SK-N-MC (cell line): ENCODE measurements around the gene COLEC11.

DNA sequence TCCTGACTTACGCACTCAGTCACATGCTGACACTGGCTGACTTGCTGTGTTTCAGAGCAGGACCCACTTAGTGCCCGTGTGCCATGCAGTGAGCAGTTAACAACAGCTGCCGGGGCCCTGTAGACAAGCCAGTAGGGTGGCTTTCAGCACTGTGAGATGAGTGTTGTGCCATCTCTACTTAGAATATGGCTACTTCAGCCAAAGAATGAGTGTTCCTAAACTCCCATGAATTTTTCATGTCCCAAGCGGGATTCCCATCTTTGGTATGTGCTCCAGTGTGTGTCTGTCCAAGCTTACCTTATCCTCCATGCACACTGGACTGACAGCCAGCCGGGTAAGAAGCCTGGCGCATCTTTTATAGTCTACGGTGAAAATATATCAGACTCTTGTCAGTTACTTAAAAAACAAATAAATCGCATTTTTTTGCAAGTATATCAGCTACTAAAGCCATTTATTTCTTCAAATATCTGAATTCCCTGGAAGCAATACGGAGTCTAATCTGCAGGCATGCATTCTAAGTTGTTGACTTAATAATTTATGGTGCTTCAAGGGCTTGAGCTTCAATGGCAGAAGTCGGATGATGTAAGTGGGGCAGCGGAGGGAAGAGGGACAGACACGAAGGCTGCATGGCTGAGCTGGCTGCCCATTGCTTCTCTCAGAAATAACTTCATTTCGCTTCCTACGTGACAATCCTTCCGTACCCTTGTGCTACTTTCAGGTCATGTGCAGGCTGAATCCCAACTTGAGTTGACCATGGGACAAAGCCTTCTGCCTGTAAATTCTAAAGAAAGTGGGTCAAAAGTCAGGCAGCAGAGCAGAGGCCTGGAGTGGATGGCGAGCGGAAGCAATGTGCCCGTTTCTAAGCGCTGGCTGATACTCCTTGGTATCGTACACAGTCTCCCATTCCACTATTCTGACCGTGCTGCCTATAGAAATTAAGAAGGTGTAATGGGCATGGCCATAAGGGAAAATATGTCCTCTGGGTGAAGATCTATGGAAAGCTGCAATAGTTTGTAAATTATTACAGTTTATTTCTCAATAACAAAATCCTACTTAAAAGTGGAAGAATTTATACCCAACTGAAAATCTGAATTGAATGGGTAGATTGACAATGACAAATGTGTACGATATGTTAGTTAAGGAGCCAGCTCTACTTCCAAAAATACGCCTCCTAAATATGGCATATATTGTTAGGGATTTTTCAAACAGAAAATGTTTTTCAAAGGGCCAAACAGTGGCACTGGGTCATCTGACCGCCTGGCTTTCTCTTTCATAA lies 4.6 kb downstream of the ALKAL2 start:
- RRBS, result no CpG with 5 or more reads among the region's 24 CpGs

GRCh38 chr2:557762-558496 lies 119.3 kb downstream of the TMEM18 start:
- RRBS, result no CpG with 5 or more reads among the region's 42 CpGs

GRCh38 chr2:675985-676599 lies 1.1 kb downstream of the TMEM18 start:
- RRBS, result no CpG with 5 or more reads among the region's 18 CpGs

DNA sequence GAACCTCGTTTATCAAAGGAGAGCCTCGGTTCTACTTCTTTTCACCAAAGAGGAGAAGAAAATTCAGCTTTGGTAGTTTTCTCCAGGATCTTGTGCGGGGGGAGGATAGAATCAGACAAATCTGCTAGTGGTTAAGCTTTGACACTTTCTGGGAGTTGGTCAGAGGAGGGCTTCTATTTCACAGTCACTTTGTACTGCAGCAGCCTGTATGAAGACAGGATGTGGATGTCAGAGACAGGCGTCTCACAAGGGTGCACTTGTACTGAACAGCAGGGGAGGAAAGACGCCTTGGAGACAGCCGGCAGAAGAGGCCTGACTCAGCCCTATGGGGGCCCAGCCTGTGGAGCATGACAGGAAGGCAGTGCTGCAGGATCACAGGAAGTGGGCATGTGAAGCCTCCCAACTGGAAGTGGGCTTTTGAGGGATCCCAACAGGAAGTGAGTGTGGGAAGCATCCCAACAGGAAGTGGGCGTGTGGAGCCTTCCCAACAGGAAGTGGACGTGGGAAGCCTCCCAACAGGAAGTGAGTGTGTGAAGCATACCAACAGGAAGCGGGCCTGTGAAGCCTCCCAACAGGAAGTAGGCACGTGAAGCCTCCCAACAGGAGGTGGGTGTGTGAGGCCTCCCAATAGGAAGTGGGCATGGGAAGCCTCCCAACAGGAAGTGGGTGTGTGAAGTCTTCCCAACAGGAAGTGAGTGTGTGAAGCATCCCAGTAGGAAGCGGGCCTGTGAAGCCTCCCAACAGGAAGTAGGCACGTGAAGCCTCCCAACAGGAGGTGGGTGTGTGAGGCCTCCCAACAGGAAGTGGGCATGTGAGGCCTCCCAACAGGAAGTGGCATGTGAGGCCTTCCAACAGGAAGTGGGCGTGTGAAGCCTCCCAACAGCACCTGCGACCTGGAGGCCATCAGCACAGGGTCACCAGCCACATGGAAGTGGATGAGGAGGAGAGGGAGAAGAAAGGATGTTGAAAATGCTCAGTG lies 212.3 kb downstream of the SNTG2 start:
- RRBS, result no CpG with 5 or more reads among the region's 14 CpGs

GRCh38 chr2:1572536-1573177 lies 159.4 kb downstream of the TPO start:
- RRBS, result no CpG with 5 or more reads among the region's 11 CpGs

GRCh38 chr2:1593904-1594204 lies 150.5 kb downstream of the PXDN start:
- RRBS, result no CpG with 5 or more reads among the region's 11 CpGs

DNA sequence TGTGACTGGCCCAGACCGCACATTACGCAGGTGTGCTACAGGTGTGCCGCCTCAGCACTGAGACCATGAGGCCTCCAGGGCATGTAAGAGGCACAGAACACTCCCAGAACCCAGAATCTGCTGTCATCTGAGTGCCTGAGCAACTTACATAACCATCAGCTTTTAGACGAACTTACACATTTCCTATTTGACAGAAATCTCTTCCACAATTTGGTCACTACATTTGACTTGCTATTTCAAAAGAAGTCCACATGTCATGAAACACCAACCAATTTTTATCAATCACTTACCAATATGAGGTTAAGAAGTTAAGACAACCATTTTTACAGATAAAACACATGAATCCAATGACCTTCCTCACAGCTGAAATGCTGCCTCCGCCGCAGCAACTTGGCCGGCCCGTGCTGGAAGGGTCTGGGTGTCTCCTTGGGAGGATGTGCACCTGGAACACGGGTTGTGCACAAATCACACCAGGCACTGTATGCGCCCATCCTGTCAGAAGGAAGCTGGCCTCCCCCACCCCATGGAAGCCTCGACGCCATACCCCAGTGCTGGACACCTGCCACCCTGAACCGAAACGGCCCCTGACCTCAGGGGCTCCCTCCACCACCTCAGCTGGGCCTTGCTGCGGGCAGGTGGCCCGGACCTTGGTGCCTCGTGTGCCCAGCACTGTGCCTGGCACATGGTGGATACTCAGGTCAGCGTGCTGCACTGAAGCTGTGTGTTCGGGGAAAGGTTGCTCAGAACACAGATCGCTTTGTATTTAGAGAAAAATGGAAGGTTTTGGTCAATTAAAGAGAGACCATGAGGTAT lies 111.9 kb downstream of the PXDN start:
- RRBS, result no CpG with 5 or more reads among the region's 20 CpGs

DNA sequence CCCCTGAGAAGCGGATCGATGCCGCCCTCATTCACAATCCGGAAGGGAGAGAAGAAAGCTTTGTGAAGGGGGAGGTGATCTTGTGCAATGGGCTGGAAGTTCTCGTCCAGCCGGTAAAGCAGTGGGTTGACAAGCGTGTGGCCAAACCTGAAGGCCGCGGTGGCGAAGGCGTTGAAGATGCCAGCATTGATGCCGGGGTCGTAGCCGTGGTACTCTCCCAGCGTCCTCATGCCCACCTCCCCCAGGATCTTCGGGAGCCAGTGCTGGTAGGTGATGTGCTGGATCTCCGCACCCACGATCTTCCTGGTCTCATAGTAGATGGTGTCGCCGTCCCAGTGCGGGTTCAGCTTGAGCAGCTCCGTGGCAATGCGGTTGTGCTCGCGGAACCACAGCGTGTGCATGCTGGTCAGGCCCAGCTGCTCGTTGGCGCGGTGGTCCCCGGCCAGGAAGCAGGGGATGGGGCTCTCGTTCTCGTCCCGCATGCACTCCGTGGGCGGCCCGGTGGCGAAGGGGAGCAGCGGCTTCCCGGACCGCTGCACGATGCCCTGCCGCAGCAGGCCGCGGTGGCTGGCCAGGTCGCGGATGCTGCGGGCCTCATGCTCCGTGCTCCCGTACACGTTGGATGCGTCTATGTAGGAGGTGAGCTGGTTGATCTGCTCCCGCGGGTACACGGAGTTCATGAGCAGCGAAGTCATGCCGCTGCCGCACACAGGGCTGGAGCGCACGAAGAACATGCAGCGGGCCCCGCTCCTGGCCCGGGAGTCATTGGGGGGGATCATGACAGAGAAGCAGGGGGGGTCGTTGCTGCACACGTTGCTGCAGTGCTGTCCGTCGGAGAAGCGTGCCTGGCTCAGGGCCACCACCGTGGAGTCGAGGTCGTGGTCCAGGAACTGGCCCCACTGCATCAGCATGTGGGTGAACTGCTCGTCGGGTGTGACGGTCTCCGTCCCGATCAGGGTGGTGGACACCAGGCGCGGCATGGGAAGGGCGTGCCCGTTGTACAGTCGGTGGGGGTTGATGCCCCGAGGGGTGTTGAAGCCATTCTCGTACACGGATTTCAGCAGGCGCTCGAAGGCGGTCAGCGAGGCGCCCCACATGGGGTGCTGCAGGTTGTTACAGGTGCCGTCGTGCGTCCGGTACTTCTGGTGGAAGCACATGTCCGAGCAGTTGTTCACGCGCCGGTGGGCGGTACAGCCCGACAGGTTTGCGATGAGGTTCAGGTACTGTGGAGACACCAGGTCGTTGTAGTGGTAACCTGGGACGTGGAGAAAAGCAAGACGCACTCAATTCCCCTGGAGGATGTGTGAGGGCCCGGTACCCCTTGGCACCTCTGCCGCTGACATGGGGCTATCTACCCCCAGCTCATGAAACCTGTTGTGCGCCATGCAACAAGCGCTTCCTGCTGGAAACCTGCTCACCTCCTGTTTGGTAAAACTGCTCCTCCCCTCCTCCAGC lies 95.4 kb downstream of the PXDN start:
- RRBS, result 91% methylated on average over 19 of the region's 106 CpGs

- RRBS, result 91% methylated on average over 5 of the region's 23 CpGs
Observed at GRCh38 chr2:1816052-1816786, 71.9 kb upstream of the PXDN start.

- RRBS, result no CpG with 5 or more reads among the region's 14 CpGs
Observed at GRCh38 chr2:2332985-2333509, 2.0 kb upstream of the MYT1L start.

DNA sequence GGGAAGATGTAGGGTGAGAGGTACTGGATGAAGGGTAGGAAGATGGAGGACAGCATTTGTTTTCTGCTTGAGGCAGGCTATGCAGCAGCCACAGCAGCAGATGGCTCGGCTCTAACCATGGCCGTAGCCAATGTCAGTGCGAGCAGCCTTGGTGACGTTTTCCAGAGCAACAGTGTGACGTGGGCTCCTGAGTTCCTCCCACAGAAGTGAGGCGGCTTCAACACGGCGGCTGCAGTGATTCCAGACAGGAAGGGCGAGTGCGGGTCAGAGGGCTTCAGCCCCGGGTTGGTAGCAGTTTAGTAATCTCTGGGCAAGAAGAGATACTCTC lies 133.0 kb upstream of the MYT1L start:
- RRBS, result no CpG with 5 or more reads among the region's 11 CpGs

GRCh38 chr2:2769705-2770383 lies 438.8 kb upstream of the MYT1L start:
- RRBS, result 2% methylated on average over 10 of the region's 18 CpGs

DNA sequence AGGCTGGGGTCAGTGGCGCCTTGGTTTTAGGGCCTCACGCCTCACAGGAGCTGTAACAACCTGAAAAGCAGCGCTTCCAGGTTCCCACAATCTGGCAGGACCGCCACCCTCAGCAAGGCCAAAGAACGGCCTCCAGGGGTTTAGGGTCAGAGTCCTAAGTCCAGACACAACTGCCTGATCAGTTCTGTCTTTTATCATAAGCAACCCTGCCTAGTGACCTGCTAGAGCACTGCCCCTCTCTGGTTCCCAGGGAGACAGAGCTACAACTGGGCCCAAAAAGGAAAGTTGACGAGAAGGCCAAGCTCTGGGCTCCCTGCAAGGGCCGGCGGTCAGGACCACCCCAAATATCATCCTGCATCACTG lies 52.8 kb downstream of the EIPR1 start:
- RRBS, result no CpG with 5 or more reads among the region's 8 CpGs

DNA sequence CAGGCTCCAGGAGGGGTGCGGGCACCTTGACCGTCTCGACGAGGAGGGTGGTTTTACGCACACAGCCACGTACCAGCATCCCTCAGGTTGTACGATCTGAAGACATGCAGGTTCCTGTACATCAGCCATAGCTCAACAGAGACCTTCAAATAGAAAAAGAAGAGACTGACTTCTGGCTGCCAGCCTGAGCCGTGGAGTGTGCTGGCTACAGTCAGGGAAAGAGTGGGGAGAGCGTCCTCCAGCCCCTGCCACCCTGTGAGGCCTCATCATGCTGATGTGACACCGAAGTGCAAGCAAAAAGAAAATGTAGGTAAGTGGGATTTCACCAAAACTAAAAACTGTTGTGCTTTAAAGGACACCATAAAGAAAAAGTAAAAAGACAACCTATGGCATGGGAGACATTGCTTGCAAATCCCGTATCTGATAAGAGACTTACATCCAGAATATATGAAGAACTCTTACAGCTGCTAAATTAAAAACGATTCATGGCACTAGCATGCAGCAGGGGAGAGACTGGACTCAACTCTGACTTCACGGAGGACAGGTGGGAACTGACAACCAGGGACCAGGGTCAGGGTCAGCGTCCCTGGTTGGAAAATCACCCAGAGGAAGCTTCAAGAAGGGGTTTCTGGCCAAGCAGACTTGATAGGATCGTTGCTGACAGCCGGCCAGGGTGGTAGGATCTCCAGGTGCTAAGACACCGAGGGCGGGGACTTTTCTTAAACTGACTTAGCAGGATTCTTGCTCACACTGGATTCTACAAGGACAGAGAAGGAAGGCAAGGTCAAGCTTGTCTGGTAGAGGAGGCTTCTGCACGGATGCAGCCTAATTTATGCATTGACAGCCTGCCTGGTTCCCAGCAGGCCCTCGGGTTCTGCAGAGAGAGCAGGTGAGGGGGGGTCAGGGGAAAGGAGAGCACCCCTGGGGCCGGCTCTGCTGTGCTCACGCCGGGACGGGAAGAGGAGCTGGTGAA lies 46.8 kb downstream of the ADI1 start:
- RRBS, result no CpG with 5 or more reads among the region's 24 CpGs

- RRBS, result 2% methylated on average over 17 of the region's 25 CpGs
Observed at GRCh38 chr2:3518024-3518798, 1.1 kb downstream of the ADI1 start.

DNA sequence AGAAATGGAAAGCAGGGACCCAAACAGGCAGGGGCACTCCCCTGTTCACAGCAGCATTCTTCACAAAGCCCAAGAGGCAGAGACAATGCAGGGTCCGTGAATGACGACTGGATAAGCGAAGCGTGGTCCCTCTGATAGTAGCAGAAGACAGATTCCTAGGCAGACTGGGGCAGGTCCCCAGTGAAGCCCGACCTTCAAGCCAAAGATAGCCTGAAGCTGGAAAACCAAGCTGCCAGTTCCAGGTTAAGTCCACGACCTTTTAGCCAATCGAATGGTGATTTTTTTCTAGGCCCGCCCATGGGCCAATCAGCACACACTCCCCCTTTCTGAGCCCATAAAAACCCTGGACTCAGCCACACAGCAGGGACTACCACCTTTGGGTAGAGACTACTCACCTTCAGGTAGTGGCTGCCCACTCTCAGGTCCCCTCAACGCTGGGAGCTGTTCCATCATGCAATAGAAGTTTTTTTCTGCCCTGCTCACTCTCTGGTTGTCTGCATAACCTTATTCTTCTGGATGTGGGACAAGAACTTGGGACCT lies 14.5 kb upstream of the ADI1 start:
- RRBS, result no CpG with 5 or more reads among the region's 9 CpGs

GRCh38 chr2:3536731-3537168 lies 17.4 kb upstream of the ADI1 start:
- RRBS, result no CpG with 5 or more reads among the region's 9 CpGs

DNA sequence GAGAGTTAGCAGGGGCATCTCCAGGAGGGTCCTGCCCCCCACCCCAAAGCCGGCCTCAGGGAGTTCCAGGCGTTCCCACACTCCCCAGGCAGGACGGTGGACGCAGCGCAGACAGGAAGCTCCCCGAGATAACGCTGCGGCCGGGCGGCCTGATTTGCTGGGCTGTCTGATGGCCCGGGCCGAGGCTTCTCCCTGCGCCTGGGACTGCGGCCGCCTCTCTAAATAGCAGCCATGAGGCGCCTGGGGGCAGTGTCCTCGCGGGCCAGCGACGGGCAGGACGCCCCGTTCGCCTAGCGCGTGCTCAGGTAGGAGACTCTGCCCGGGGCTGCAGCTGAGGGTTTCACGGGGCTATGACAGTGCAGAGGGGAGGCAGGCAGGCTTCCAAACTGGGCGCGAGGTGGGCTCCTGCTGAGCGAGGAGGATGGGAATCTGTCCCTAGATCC lies at the start of gene COLEC11:
TSS of gene COLEC11 (plus strand) at position 249 of the 443 bp plus-strand sequence.
- RRBS, result 98% methylated on average over 6 of the region's 30 CpGs

GRCh38 chr2:3597000-3597977 lies 2.4 kb downstream of the COLEC11 start:
- RRBS, result 98% methylated on average over 4 of the region's 22 CpGs

- RRBS, result 94% methylated on average over 3 of the region's 22 CpGs
Observed at GRCh38 chr2:3605433-3605964, 10.6 kb downstream of the COLEC11 start.